LHCN-M2 (cell line): ENCODE results near the gene RACK1.

DNA sequence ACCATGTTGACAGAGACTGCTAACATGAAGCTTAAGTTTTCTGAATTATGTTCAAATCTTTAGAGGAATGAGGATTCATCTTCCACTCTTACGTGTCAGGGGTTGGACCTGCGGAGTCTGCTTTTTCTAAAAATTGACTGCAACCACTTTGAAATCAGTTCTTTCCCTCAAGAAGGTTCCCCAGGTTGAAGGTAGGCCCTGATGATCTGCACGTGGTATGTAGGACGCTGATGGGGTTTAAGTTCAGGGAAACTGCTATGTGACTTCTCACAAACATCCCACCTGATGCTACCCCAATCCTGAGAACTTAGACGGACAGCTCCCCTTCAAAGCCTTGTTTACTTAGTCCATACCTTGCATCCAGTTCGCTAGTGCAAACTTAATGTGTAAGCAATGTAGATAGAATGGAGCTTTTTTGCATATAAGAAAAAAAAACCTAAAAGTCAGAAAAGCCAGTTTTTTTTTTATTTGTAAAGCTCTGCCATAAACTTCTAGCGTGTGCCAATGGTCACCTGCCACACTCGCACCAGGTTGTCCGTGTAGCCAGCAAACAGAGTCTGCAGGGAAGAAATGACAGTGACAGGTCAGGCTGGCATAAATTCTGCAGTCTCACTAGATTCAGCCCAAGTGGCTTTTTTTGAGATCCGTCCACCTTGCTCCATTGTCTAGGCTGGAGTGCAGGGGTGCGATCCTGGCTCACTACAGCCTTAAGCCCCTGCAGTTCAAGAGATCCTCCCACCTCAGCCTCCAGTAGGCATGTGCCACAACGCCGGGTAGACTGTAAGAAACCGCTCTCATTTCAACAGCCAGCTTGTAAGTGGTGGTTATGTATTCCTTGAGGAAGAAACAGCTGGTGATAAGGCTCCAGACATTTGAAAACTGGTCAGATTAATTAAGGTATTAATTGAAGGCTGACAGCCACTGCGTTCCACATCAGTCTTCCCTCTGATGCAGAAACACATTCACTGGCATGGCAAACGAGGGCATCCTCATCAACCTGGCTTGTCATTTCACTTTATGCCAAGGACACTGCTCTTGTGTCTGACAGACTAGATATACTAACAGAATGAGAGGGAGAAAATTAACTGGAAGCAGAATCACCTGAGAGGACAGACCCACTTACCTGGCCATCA lies 6.9 kb downstream of the RACK1 start:
- RAMPAGE, long total RNA = no peak

DNA sequence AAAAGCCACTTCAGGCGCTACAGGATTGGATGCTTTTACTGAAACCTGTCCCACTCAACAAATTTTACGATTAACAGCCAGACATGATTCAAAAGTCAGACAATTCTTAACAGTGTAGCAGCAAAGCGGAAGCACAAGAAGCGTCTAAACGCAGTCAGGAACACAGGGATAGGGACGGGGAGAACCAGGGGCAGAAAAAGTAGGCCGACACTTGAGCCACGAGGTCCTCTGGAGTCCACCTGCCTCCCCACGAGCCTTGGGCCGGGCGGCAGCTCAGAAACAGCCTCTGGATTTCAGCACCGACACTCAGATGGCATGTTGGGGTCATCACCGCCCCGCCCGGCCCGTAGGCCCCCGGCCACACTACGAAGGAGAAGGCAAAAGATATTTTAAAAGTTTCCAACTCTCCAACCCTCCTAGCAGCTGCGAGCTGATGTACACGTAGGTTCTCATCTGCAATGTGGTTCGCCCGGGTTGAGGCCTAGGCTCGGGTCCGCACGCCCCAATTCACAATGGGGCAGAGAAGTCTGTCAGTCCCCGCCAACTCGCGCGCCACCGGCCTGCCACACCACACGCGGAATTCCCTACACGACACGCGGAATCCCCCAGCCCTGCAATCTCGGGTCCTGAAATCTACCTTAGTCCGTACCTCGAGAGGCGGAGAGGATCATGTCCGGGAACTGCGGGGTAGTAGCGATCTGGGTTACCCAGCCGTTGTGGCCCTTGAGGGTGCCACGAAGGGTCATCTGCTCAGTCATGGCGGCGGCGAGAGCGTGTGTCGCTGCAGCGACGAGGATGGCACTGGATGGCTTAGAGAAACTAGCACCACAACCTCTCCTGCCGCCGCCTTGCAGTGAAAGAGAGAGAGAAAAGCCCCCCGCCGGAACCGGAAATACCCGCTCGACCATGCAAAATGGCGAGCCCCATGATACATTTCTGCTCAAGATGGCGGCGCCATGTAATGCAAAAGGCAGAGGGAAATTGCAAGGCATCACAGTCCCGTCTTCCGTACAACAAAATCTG lies at the start of gene RACK1:
Gene RACK1 (minus strand): TSS at position 864 of the 1,023 bp plus-strand sequence.
- RAMPAGE, long total RNA = start-site peak on the minus strand centred at position 836 of the sequence, 67 bp wide, 857 reads

GRCh38 chr5:181246014-181246820 lies 2.5 kb upstream of the RACK1 start:
- RAMPAGE, long total RNA = no peak

GRCh38 chr5:181265053-181265517 lies 4.1 kb upstream of the TRIM52 start:
- RAMPAGE, long total RNA = no peak

GRCh38 chr5:181265518-181265814 lies 4.5 kb upstream of the TRIM52 start:
- RAMPAGE, long total RNA = no peak